ENCODE measurements around a stretch of chr12.

GRCh38 chr12:121015429-121016334 lies 605 bp downstream of the C12orf43 start:
- PRO-cap: no peak

GRCh38 chr12:121025550-121026241 lies 9.4 kb upstream of the C12orf43 start:
- PRO-cap: no peak

DNA sequence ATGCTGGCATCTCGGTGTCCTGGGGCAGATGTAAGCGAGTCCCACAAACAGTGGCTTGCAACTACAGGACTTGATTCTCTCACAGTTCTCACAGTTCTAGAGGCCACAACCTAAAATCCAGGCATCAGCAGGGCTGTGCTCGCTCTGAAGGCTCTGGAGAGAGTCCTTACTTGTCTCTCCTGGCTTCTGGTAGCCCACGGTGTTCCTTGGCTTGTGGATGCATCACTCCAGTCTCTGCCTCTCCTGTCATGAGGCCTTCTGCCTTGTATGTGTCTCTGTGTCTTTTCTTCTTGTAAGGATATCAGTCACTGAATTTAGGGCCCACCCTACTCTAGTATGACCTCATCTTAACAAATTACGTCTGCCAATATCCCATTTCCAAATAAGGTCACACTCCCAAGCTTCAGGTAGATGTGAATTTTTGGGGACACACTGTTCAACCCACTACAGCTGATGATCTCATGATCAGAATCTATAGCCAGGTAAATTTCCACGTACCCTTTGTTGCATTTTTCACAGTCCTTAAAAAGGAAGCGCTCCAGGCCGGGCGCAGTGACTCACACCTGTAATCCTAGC lies 19.7 kb downstream of the P2RX4 start:
- PRO-cap: no peak

DNA sequence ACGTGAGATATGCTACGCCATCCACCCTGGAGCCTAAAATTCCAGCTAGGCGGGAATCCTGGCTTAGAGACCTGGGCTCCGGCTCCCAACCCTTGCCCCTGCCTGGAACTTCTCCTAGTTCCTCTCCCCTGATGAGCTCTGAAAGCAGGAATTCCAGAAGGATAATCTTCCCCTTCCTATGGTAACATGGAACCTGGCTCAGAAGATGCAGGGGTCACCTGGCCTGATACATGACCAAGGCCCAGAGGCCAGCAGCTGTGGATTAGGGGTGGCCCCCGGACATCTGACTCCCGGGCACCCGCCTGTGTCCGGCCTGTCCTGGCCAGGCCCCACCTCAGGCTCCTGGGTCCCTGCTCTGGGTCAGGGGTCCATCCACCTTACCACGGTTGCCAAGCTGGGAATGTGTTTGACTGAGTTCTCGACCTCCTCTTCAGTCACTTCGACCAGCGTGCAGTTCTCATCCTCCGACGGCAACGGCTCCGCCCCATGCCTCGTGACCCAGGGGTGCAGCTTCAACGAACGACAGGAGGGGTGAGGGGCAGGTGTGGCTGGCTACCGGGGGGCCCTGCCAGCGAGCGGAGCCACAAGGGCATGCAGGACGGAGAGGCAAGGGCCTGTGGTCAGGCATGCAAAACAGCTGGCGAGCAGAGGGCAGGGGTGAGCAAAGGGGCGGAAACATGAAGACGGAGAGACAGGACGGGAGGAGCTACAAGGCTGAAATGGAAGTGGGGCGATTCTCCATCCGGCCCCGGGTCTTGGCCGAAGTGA lies 38.5 kb downstream of the P2RX4 start:
- PRO-cap: no peak

- PRO-cap: no peak
Measured at GRCh38 chr12:121278351-121278855, 18.1 kb downstream of the CAMKK2 start.

GRCh38 chr12:121442510-121443204 lies 42.7 kb downstream of the RNF34 start:
- PRO-cap: no peak

DNA sequence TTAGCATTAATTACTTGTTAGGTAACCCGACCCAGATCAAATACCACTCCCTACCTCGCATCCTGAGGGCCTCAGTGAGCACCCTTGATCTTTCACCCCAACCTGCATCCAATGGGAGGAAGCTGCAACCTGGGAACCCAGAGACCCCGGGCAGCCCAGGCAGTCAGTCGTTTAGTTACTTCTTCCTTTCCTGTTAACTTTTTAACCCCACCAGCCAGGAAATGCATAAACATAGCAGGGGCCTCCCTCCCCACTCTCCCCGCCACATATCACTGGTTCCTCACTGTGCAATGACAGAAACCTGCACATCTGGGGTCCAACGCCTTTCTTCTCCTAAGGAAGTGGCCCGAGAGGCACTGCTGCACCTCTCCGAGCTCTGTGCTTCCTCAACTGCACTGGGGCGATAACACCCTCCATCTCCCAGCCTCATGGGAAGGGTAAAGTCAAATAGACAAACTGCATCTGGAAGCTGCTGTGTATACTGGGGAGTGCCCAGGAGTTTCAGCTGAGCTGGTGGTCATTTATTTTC lies 89.9 kb downstream of the KDM2B start:
- PRO-cap: no peak

GRCh38 chr12:121522798-121523580 lies 57.8 kb downstream of the KDM2B start:
- PRO-cap: no peak

DNA sequence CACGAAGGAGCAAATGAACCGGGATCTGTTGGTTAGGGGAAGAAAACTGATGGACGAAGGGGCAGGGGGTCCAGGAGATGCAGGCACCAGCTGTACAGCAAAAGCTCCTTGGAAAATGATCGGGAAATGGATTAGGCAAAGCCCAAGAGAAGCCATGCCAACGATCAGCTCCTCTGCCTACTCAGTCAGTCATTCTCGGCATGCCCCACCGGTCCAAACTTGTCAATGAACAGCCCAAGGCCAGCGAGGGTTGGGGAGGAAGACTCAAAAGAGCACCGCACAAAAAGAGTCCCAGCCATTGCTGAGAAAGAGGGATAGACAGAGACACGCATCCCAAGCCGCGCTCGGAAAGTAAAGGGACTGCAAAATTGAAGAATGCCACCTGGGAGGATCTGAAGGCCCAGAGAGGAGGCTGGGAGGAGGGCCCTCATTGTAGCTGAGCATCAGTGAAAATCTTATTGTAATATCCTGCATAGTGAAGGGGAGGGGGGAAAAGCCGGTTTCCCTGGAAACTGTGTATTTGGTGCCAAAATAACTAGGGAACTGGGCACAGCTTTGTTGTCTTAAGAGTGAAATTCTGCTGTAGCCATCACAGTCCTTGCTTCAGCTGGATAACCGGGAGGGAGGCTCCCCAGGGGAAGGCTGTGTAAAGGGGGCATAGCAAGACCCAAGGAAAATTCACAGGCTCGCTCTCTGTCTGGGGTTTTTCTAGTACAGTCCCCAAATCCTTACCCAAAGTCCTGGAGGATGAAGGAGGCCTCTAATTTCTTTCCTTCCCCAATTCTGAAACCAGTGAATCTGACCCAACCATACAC lies 4.7 kb downstream of the KDM2B start:
- PRO-cap: no peak

- PRO-cap: no peak
Measured at GRCh38 chr12:121608664-121609022, 27.8 kb upstream of the KDM2B start.

DNA sequence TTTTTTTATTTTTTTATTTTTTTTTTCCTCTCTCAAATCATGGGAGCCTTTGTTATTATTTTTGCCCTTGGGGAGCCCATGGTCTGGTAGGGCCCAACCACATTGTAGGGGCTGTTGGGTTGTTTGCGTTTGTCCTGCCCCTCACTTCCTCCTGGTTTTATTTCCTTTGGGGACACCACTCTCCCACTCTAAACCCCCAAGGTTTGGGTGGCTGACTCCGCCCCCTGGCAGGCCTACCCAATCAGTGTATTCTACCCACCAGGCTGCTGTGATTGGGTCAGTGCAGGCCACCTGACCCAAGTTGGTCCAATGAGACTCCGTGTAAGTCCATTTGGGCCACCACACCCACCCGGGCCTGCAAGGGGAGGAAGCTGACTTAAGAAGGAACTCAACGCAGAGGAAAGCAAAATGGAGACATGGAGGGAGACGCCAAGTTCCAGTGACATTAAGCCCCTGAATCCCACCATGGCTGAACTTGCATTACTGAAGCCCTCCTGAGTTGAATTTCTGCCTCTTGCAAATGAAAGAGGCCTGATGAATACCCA lies 5.6 kb downstream of the MORN3 start:
- PRO-cap: bidirectional peak, plus-strand start at position 406 of the sequence, minus-strand start at position 153 of the sequence

DNA sequence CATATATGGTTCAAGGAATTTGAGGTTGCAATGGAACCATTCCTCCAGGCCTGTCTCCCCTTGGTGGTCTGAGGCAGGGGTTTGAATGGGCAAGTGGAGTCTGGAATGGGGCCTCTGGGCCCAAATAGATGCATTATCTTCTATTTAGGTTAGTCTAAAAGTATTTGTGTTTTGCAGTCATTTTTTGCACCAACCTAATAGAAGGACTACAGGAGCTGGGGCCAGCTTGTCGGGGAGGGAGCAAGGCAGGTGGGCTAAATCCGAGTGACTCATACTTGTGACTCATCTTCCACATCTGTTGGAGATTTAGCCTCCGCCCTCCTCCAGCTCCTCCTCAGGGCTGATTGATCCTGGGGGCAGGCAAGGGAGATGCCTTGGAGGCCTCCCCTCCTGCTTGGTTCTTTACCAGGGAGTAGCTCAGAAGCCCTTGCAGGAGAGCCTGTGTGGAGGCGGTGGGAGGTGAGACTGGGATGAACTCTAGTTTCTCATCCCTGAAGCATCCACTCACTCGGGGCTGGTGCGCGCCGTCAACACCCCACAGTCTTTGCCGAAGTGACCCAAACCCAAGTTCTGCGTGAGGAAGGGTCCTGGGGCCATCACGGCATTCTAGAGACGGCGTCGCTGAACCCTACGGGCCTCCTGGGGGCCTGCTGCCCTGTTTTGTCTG lies 27.9 kb downstream of the RHOF start:
- PRO-cap: no peak

GRCh38 chr12:121773438-121773895 lies 20.0 kb downstream of the RHOF start:
- PRO-cap: no peak

- PRO-cap: no peak
Measured at GRCh38 chr12:121787713-121788152, 5.8 kb downstream of the RHOF start.

- PRO-cap: no peak
Measured at GRCh38 chr12:121798158-121798796, 4.8 kb upstream of the RHOF start.

GRCh38 chr12:121800256-121800440 lies 3.7 kb upstream of the SETD1B start:
- PRO-cap: bidirectional peak, plus-strand start at chr12:121800395, minus-strand start at chr12:121800044

GRCh38 chr12:121802704-121802981 lies 1.2 kb upstream of the SETD1B start:
- PRO-cap: bidirectional peak, plus-strand start at chr12:121803141, minus-strand start at chr12:121802942

DNA sequence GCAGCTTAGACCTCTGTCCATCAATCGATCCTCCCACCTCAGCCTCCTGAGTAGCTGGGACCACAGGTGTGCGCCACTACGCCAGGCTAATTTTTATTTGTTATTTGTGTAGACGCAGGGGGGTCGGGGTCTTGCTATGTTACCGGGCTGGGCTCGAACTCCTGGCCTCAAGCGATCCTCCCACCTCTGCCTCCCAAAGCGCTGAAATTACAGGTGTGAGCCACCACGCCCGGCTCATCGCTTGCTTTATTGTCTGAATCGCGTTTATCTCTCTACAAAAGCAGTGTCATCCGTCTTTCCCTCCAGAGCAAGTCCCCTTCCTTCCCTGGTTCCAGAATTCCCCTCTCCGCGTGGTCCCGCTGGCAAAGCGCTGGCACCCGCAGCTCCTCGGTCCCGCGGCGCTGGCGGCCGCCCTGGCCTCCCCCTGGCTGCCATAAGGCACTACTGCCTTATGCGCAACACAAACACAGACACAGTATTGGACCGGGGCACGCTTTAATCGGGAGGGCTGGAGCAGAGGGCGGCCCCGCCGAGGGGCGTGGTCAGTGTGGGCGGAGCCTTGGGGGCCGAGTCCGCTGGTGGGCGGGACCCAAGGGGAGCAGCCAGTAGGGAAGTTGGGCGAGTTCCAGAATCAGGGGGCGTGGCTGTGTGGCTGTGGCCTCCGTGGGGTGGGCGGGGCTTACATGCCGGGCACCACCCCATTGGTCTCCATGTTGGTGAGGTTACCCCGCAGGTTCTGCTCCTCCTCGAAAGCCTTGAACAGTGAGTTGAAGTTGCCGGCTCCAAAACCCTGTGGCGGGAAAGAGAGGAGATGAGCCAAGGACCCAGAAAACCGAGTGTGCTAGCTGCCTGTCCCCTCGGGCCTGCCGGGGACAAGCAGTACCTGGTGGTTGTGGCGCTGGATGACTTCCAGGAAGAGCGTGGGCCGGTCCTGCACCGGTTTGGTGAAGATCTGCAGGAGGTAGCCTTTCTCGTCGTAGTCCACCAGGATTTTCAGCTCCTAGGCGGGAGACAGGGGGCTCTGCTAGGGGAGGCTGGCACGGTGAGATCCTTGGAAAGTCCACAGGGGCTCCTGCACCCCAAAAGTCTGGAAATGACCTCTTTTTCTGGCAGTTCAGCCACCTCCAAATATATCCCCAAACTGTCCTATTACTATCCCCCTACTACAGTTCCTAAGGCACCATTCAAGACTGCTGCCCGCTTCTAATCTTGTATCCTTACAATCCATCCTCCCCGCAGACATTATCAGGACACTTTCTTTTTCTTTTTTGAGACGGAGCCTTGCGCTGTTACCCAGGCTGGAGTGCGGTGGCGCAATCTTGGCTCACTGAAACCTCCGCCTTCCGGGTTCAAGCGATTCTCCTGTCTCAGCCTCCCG lies 19.1 kb downstream of the HPD start:
- PRO-cap: no peak

DNA sequence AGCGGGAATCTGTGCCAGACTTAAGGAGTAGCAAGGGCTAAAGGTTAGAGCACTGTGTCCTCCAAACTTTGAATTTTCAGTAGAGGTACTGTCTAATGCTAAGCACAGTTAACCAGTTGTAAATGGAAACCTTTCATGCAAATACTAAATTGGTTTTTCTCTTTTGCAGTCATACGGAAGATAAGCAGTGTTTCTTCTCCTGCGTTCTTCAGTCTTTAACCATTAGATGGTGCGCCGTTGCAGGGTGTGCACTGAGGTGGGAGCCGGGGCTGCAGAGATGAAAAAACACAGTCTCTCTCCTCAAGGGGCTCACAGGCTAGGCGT lies 5.1 kb downstream of the MLXIP start:
- PRO-cap: no peak

DNA sequence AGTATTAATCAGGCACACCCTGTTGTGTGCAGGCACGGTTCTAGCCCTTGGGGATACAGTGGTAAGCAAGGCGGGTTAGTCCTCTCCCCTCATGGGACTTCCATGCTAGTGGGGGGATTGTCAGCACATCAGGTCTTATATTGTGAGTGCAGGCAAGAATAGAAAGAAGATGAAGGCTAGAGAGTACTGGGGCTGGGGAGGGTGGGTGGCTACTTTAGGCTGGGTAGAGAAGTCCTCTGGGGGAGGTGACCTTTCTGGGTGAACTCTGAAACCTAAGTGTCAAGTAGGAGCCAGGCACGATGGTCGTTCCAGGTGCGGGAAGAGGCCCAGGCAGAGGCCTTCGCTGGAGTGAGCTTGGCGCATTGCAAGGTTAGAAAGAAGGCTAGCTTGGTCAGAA lies 8.6 kb downstream of the MLXIP start:
- PRO-cap: no peak